ENCODE data around the gene HRH3.

DNA sequence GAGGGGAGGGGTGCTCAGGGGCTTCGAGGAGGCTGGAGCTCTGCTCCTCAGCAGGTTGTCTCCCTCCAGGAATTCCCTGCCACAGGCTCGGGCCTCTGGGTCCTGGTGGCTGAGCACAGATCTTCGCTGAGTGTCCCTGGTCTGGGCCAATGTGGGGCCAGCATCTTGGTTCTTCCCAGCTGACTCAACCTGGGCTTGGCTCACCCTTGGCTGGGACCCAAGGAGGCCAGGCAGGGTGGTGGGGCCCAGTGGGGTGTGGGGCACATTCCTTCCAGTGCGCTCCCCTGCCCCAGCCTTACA, 107.3 kb downstream of the SYCP2 start:
- PRO-cap: no peak

DNA sequence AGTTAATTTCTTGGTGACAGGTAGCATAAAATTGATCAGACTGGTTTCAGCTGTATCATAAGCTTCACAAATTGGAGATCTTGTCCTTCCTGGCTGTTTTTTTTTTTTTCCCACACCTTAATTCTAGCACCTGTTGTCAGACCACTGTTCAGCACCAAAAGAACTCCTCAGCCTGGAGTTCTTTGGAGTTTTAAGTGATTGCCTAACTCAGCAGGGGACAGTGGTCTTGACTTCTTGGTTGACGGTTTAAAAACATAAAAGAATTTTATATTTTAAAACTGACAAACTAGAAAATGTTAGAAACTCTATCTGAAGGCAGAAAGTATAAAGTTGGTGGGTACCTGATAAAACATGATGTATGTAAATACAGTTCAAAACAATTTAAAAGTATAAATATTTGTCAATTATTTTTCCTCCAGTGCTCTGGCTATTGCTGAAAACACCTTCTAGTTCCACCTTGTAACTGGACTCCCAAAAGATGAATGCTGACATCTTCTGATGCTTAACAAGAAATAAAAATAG, 2.5 kb downstream of the PPP1R3D start:
- PRO-cap: no peak

- PRO-cap: no peak
These were observed 19.0 kb downstream of the CDH26 start for GRCh38 chr20:59977306-59977612.

DNA sequence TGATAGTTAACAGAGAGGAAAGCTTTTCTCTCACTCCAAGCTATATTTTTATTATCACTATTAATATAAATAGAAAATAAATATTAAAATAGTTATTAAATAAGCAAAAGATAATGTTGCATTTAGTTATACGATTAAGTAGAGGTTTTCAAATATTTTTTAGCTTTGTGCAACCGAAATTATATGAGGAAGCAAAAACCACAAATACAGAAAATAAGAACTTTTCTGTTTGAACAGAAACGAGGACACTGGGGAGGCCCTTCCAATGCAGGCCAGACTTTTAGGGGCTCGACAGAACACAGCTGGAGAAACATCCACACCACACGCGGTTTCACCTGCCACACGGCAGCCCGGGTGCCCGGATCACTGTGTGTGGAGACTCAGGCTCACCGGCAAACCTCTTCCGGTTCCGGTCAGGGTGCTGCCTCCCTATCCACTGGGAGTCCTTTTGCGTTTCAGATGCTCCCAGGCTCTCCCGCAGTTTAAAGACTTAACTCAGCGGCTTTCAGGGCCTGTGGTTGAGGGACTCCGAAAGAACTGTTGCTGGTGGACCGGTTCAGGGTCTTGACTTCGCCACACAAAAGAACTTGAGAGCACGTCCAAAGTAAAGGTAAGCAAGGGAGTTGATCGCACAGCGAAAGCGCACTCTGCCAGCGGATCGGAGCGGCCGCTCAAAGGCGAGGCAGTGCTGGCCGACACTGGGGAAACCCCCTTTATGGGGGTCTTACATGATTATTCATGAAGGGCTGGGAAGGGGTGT, 180.0 kb downstream of the CDH26 start:
- PRO-cap: no peak

DNA sequence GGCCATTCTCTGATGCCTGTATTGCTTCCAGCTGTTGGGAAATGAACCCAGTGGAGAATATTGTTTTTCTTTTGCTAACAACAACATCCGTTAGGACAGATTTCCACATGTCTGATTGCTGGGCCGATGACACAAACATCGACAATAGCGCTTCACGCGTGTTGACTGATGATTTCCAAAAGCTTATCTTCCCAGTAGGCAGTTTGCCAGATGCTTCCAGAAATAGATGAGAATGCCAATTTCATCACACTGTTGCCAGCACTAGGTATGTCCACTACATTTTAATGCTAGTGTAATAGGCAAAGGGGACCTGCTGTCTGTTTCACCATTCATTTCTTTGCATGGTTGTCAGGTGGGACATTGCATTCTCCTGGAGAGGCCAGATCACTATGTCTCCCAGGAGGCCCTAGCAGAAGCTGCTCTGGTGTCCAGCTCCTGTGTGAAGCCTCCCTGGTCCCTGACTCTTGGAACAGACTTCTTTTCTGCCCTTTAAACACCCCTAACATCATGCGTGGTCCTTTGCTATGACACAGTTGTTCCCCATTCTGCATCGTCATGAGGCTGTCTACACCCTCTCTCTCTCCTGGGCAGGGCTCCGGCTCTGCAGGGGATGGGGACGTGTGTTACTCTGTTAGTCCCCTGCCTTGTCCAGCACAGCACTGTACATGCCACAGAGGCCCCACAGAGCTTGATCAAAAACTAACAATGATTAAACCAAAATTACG, 181.6 kb downstream of the CDH26 start:
- PRO-cap: no peak

DNA sequence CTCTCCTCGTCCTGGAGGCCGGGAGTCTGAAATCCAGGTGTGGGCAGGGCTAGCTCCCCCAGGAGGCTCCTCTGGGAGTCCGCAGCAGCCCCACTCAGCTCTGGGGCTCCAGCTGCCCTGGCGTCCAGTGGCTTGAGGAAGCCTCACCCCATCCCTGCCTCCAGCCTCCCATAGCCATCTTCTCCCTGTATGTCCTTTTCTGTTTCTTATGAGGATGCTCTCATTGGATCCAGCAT, 387.1 kb downstream of the TAF4 start:
- PRO-cap: unidirectional peak, minus-strand start at position 129 of the sequence

GRCh38 chr20:61959373-61959572, 106.4 kb downstream of the TAF4 start:
- PRO-cap: no peak

- PRO-cap: no peak
These were observed 65.7 kb downstream of the TAF4 start for GRCh38 chr20:62000125-62000282.

DNA sequence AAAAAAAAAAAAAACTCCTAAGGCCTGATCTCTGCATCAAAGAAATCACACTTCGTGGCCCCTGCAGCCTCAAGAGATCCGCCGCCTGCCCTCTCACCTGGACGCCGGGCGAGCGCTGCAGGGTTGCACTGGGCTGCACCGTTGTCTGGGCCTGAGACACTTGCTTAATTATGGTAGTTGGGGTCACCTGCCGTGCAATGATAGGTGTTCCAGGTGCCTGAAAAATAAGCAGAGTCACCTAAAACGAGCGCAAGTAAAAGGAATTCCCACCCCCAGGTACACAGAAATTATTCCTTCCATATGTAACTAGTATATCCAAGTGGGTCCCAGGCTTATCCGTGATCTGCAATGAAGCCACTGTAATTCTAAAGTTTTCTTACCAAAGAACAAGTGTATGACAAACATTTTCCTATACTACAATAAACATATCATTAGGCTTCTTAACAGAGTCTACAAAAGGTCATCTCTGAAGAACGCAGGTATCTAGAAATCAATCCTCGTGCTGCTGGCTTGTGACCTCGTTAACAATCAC, 52.9 kb downstream of the TAF4 start:
- PRO-cap: no peak

DNA sequence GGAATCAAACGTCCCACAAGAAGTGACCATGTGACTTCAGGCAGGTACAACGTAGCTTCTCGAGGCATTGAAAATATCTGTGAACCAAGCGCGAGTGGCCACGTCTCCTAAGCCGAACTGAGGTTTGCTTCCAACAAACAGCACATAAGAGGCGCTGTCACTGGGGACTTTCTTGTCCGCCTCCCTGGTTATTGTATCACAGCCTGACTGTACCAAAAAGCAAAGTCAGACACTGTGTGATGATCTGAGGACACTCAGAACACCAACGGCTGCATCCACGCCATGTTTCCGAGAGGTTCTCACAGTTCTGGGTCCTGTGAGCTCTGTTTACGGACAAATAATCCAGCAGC, 47.7 kb downstream of the TAF4 start:
- PRO-cap: no peak

DNA sequence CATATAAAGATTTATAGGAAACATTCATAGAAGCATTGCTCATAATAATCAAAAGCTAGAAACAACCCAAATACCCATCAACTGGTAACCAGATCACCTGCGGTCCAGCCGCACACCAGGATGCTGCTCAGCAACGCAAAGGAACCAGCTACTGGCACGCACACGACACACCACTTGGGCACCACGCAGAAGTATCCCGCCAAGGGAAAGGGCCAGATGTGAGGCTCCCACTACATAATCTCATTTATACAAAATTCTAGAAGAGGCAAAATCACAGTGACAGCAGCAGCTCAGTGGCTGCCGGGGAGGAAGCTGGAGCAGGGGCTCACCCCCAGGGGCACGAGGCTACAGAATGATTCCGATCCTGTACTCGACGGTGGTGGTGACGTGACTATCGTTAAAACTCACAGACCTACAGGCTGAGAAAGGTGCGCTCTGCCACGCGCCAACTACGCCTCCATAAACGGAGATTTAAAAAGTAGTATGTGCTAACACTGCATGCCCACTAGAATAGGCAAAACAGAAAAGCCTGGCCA, 25.5 kb downstream of the TAF4 start:
- PRO-cap: no peak

DNA sequence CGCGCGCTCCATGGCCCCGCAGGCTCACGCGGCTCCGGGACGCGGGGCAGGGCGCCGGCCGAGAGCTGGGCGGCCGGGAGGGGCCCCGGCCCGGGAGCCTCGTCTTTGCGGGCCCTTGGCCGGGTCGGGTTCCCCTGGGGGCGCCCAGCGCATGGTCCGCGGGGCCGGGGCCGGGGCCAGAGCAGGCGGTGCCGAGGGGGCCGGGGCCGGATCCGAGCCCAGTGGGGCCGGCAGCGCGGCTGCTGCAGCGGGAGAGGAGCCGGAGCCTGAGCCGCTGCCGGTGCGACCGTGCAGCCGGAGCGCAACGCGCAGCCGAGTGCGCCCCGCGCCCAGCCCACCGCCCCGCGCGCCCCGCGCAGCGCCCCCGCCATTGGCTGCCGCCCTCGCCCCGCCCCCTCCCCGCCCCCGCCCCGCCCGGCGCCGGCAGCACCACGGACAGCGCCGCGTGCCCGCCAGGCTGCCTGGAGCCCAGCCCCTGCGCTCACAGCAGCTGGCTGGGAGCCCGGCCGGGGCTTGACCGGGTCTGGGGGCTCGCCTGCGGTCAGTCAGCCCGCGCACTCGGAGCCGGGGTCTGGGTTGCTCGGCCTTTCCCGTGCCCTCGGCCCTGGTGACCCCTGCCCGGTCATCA, at the start of gene HRH3:
Gene HRH3 (minus strand): TSS at position 320 of the 628 bp plus-strand sequence.
- PRO-cap: no peak

GRCh38 chr20:62234830-62235526, 3.3 kb upstream of the OSBPL2 start:
- PRO-cap: no peak

GRCh38 chr20:62308245-62309500, 5.9 kb downstream of the ADRM1 start:
- PRO-cap: no peak

DNA sequence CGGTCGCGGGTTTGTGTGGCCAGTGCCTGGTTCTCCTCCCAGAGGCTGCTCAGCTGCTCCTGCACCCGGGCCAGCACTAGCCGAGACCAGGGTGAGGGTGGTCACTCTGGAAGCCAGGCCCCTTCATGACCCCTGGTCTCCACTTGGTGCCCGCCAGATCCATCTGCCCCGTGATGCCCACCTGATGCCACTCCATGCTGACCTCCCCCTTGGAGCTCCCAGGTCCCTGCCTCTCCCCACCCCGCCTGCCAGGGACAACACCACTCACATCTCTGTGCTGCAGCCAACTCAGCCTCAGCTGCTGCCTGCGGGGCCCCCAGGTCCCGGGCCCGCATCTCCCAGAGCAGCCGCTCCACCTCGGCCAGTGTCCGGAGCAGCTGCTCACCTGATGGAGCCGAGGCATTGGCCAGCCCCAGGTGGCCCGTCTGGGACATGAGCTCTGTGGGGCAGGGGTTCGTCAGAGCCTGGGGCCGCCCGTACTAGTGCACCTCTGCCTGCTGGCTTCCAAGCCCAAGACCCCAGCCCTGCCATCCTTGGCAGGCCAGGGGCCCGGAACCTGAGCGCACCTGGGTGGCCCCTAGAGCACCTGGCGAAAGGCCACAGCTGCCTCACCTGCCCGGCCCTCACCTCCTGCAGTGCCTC, 15.9 kb downstream of the ADRM1 start:
- PRO-cap: no peak

- PRO-cap: no peak
These were observed 2.7 kb downstream of the LAMA5 start for GRCh38 chr20:62364445-62364846.

DNA sequence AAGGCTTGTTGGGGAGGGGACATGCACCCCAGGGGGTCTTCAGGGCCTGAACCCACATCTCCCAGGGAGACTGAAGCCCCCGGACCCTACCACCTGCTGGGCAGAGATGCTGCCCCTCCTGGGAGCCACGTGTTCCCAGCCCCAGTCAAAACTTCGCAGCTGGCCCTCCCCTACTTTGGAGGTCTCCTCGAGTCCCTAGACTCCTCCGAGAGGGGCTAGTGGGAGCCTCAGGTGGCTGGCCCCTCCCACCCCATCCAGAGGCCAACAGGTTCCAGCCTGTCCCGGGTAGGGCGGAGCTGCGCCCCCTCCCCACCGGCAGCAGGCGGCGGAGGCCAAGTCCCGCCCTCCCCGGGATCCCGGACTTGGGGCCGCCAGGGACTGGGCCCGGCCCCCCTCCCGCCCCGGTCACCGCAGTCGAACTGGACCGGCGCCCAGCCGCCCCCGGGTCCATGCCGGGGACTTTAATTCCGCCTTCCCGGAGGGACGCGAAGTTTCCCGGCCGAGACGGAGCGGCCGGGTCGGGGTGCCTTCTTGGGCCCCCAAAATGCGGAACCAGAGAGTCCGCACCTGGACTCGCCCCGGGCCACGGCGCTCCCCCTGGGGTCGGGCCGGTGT, 723 bp downstream of the LAMA5 start:
- PRO-cap: unidirectional peak, plus-strand start at position 319 of the sequence

DNA sequence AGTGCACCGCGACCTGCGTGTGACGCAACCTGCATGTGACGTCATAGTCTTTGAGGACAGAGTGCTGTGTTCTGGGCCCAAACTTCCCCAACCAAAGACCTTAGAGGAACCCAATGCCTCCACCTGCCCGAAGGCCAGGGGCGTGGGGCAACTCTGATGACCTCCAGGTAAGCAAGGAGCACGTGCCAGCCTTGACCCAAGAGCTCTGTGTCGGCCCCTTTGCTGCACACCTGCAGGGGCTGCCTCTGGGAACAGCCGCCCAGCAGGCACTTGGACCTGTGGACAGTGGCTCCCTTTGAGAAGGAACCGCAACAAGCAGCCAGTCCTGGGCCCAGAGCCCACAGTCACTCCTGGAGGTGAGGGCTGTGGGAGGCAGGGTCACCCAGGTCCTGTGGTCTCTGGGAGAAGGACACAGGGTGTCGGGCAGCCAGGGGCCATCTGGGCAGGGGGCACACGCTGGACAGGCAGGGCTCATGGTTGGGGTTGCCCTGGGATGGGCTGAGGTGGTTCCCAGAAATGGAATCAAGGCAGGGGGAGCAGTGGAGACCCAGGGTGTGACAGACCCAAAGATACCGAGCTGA, 1.5 kb downstream of the CABLES2 start:
- PRO-cap: no peak

DNA sequence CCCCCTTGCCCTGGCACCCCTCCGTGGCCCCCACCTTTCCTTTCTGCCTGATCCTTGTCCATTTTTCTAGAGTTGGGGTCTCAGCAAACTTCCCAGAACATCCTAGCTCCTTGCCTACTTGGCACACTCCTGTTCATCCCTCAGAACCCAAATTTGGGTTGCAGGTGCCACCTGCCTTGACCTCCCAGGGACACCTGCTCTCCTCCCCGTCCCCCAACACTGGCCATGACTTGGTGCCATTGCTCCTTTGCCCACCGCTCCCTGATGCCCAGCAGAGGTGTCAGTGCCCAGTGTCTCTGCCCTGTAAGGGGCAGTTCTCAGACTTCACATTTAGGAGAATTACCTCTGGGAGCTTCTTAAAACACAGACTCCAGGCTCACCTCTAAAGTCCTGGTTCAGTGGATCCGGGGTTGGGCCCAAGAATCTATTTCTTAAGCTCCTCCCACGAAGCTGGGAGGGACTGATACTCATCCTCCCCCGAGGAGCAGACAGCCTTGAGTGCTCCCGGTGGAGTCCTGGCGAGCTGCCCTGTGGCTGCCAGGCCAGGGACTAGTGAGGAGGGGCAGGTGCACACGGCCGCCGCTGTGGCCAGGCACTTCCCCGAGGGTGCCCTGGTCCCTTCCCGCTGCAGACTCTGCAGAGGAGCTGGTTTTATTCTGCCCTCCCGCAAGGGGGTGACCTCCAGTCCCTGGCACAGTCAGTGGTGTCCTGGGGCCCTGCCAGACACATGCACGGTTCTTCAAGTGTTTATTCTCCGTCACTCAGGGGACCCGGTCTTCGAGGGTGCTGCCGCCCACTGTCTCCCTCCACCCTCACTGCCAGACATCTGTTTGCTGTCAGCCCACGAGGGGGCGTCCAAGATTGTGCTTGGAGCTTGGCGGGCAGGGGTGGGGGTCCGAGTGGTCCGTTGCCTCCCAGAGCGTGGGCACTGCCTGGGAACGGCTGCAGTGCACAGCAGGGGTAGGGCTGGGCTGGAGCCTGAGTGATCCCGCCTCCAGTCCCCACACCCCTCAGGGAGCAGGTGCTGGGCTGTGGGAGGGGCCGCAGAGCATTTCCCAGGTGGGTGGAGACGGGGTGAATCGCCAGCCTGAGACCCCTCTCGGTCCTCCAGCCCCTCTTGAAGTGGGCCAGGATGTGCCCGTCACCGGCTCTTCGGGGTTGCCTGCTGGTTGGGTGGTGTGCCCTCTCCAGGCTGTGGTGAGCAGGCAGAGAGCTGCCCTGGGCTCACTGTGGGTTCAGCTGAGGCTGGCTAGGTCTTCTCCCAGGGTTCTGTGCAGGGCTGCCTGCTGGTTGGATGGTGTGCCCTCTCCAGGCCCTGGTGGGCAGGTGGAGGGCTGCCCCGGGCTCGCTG, 2.9 kb upstream of the CABLES2 start:
- PRO-cap: no peak

DNA sequence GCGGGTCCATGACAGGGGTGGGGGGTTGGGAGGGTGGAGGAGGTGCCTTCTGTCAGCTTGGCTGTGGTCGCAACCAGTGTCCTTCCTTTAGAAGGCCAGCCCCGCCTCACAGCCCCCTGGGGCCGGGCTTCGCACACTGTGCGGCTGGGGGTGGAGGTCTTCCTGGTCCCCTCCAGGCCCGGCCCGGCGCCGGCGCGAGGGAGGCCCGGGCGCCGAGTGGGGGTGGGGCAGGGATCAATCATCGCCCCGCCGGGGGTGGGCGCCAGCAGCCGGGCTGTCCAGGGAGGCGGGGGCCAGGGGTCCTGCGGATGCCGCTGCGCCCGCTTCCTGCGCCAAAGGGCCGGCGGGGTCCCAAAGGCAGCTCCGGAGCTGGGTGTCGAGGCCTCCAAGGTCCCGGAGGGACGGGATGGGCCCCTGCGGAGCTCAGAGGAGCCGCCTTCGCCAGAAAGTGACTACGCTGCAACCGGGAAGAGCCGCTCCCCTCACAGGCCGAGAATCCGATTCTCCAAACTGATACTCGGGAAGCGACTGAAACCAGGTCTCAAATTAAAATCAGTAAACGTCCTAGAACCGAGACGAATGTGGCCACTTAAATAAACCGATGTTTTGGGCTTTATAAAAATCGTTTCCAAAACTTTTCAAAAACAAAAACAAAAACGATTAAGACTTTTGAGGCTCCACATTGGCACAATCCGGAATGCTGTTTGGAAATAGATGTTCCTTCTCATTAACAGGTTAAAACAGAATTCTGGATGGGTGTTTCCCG, 1.5 kb downstream of the GATA5 start:
- PRO-cap: no peak

All from Metastatic Pancreatic Carcinoma in the Ovary (tissue), 1 donor.